Colon Carcinoma Metastatic in the Lung (tissue), 2 donors: ENCODE measurements around a stretch of chr3.

DNA sequence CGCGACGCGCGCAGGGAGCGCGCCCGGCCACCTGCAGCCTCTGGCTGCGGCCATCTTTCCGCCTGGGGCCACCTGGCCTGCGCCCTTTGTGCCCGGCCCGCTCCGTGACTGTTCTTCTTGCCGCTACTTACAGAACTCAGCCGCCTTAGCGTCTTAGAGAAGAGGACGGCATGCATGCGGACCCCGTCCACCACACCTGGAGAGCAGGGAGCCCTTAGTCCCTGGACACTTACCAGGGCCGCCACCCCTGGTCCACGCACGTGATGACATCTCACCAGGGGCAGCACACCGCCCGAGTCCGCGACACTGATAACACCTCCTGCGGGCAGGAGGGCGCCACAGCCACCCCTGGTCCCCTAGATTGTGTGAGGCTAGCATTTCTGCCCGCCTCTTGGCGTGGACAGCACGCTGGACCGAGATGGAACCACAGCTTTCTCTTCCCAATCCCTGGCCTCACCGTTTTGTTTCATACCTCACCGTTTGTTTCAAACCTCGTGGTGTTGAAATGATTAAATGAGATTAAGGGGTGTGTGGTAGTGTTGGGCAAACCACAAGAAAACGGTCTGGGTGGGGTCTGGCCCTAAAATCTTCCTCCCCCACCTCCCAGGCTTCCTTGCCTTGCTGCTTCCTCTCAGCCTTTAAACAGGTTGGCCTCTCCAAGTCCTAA, 1.1 kb upstream of the ATP13A3 start:
- PRO-cap, 2 experiments, result peak in 1 of 2 experiments; most common minus-strand start position 46 of the sequence (in 1)

DNA sequence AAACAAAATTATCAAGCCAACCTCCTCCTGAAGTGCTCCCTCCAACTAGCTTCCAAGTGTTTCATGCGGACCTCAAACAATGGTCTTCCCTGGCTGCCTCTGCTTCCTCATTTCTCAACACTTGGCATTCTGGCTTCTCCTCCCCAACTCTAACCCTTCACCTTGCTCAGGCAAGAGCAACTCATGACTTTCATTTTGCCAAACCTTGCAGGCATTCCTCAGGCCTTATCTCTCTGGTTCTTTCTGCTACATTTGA, 1.5 kb upstream of the ATP13A3 start:
- PRO-cap, 2 experiments, result no peak in any of the 2 experiments

DNA sequence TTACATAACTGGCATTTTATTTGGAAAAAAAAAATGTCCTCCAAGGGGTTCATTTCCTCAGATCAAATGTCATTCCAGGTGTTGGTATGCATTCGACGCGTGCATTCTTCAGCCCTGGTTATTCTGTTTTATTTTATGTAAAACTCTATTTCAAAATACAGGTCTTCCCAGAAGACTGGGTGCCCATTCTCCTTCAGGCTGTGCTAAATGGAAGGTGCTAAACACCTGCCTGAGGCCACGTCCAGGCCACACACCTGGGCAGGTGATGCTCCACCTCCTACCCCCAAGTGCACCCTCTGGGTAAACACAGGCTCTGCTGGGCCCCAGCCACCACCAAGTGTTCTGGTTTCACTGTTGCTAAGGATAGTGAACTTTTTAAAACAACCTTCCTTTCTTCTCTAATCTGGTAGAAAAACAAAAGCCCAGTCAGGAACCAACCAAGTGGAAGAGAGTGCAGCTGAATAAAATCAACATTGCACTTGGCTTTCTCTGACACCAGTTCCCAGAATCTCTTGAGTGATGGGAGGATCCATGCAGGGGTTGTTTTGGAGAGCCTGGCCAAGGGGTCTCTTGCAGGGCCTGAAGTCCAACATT, 26.0 kb upstream of the ATP13A3 start:
- PRO-cap, 2 experiments, result peak in 1 of 2 experiments; most common plus-strand start position 515 of the sequence (in 1)

DNA sequence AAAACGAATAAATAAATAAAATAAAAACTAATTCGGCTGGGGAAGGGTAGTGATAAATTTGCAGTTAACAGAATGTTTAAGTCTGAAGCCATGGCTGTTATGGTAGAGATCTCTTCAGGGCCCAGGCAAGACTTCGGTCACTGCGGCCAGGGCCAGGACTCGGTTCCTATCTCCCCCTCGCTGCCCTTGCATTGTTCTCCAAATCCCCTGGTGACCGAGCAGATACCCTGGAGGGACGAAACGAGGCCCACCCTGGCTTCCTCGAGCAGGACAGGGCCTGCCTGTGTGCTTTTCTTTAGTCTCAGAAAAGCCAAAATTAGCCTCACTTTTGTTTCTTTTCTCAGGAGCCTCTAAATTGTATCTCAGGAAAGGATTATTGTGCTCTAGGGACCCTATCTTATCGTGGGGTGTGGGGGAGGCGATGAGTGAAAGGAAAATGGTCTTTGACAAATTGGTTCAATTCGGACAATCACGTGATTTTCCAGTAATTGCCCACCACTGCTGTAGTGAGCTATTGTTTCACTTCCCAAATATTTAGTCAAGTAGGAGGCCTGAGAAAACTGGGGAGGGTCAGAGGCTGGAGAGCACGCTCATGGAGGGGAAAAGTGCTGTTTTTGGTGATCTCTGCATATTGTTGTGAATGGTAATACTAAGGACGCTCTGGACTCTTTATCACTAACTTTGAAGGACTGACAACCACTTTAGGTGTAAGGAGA, 61.7 kb downstream of the TMEM44 start:
- PRO-cap, 2 experiments, result no peak in any of the 2 experiments

GRCh38 chr3:194661268-194661718, 10.7 kb downstream of the LSG1 start:
- PRO-cap, 2 experiments, result no peak in any of the 2 experiments

DNA sequence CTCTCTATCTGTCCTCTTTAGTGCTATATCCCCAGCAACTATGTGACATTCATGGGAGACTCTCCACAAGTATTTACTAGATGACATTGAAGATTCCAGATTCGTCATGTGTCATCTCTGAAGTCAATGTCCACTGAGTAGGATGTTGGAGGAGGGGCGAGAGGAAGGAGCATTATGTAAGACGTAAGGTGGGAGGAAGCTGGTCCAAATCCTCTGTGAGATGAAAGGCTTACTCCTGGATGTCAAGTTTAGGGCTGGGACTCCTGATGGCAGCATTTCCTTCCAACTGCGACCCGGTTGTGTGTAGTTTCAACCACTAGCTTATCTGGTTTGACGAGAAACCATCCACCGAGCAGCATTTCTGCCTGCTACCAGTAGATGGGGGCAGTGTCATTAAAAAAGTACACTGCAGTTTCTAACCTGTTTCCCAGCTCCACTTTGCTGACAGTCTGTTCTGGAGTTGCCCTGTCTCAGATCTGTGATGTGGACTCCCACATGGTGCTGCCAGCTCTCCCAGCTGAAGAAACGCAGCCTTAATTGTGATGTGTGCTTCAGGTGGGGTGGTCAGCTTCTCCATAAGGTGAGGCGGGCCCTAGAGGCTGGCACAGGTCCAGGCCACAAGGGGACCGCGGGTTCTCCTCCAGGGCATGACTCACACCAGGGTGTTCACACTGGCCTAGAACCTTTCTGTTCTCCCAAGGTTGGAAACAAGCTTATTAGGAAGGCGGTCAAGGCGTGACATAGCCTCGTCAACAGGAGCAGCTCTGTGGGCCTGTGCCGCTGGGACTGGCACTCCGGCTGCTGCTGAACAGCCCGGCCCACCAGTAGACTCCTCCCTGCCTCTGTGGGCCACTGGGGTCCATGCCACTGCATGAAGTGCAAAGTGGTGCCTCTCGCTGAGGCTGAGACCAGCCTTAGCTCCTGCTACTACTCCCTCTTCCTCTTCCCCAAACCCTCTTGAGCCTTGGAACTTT, 3.0 kb upstream of the FAM43A start:
- PRO-cap, 2 experiments, result no peak in any of the 2 experiments

GRCh38 chr3:194689275-194689749, 3.6 kb downstream of the FAM43A start:
- PRO-cap, 2 experiments, result no peak in any of the 2 experiments

DNA sequence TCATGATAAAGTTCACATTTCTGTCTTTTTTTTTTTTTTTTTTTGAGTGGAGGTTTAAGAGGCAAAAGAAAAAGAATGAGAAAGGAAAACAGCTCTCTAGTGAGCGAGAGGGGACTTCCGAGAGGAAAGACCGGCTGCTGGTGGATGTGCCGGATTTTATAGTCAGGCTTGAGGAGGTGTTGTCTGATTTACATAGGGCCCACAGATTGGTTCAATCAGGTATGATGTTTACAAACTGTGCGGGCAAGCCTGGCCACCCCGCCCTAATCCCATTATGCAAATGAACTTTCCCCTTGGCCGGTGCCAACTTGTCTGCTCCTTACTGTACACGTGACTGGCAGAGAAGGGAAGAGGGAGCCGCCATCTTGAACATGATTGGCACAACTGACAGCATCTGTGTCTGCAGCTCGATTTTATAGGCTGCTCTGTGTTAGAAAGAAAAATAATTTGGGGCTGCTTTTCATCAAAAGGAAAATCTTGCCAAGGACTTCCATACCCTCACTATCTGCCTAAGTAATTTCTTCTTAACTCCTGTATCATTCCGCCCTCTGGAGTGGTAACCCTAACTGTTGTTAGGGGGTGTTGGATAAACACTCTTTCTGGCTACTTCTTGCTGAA, 44.8 kb downstream of the FAM43A start:
- PRO-cap, 2 experiments, result peak in 1 of 2 experiments; most common plus-strand start position 369 of the sequence (in 1); most common minus-strand start position 132 of the sequence (in 1)

GRCh38 chr3:194736294-194736951, 50.7 kb downstream of the FAM43A start:
- PRO-cap, 2 experiments, result no peak in any of the 2 experiments

DNA sequence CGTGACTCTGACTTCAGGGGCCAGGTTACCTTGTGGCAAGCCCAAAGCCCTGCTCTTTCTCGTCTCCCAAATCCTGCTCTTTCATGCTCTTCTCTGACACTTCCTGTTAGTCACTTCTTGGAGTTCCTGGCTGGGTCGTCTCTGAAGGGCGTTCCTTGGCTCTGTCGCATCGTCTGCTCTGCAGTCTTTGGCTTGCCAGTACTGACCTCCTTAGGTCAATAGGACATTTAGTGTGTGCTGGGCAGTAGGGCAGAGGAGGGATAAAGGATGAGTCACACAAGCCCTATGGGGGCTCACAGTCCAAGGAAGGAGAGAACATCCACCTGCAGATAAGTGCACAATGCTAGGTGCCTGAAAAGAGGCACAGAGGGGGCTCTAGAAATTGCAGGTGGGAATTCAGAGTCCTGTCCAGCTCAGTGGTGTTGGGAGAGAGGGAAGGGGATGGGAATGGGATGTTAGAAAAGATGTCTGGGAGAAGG, 87.6 kb downstream of the FAM43A start:
- PRO-cap, 2 experiments, result no peak in any of the 2 experiments

GRCh38 chr3:194870632-194870870, 184.9 kb downstream of the FAM43A start:
- PRO-cap, 2 experiments, result no peak in any of the 2 experiments

DNA sequence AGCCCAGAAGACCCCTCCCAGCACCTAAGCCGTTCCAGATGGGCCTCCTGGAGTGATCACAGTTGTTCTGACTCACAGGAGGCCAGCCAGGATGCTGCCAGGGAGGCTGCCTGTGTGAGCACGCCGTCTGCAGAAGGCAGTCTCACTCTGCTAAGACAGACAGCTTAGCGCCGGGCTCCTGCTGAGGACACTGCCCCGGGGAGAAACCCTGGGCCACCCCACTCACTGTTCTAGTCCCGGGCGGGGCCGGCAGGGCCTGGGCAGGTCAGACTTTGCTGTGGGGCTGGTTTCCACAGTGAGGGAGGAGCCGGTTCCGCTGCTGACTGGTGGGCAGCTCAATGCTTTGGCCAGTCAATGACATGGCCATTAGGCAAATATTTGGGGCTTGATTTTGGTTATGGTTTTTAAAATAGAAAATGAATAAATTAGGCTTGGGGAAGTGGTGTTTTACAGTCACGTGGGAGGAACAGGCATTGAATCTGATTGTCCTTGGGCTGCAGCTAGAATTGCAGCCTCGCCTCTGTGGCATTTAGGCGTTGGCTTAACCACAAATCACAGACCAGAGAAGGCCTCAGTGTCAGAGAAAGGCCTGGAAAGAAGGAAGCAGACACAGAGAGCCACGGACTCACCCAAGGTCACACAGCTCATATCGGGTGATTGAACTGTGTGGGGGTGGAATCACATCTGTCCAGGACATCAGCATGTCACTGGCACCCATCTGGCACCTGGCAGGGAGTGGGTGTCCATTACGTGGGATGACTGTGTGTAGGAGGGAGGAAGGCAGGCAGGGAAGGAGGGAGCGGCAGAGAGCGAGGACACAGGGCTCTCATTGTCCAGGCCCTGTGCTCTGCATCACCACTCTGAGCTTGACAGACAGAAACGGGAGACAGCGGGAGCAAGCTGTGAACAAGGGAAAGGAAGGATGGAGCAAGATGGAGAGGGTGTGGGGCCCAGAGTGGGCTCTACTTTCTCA, 186.1 kb downstream of the FAM43A start:
- PRO-cap, 2 experiments, result no peak in any of the 2 experiments

DNA sequence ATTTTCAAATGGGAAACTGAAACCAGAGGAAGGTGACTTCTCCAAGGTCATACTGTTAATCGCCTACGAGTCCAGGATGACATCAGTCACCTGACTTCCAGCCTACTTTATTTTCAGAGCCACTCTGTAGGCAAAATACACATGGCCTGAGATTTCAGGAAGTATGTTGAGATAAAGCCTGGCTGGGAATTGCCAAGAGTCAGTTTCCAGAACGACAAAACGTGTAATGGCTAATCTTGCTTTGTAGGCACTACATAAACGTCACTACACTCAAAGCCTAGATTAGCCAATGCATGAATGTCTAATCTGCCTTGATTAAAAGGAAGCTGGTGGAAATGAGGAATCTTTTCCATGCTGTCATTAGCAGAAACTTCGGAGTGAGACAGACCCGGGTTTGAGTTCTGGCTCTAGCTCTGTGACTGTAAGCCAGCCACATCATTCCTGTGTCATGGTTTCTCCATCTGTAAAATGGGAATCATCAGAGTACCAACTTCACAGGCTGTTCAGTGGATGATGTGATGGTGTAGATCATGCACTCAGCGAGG, 242.0 kb downstream of the XXYLT1 start:
- PRO-cap, 2 experiments, result no peak in any of the 2 experiments

GRCh38 chr3:195033361-195033907, 237.5 kb downstream of the XXYLT1 start:
- PRO-cap, 2 experiments, result no peak in any of the 2 experiments

- PRO-cap, 2 experiments, result no peak in any of the 2 experiments
Observed at GRCh38 chr3:195119424-195120800, 151.0 kb downstream of the XXYLT1 start.

DNA sequence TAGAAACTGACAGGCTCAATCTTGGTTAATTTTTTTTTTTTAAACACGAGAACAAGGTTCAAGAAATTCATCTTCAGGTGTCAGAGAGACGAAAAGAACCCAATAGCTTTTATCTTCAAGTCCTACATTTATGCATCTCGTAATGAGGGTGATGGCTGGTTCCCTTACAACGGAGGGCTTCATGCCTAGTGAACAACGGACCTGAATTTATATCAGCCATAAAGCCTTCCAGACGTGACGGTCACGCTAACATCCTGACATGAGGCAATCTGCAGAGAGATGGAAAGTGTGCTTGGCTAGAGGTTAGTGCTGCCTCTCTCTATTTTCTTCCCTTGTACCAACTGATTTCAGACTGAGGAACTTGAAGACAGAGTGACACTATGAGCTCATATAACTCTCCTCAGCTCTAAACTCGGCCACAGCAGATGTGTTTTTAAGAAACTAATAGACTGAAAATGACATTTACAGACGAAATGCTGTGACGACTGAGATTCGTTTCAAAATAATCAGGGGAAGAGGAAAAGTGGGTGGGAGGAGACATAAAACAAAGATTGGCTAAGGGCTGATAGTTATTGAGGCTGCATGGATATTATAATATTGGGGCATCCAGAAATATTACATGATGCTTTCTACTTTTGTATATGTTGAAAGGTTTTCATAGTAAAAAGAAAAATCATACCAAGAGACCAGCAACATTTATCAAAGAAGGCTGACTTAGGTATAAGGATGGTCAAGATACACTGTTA, 122.4 kb downstream of the XXYLT1 start:
- PRO-cap, 2 experiments, result no peak in any of the 2 experiments

DNA sequence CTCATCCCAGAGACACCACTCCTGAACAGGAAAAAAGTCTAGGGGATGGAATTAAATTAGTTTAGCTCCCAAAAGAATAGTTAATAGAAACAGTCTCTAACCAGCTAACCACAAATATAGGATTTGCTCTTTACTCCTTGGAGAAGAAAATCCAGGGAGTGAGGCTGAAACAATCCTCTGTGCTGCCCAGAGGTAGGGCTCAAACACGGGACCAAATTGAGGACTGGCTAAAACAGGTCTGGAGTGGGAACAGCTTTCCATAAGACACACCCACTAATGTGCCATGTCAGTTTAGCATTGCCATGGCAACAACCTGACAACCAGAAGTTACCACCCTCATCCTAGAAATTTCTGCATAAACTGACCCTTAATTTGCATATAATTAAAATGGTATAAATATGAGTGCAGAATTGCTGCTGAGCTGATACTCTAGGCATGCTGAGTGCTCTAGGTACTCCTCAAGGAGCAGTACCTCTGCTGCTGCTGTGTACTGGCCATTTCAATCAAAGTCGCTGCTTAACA, 82.8 kb downstream of the XXYLT1 start:
- PRO-cap, 2 experiments, result no peak in any of the 2 experiments

GRCh38 chr3:195259425-195260550, 11.2 kb downstream of the XXYLT1 start:
- PRO-cap, 2 experiments, result peak in 2 of 2 experiments; most common plus-strand start chr3:195260332 (in 2); most common minus-strand start chr3:195260059 (in 2)

DNA sequence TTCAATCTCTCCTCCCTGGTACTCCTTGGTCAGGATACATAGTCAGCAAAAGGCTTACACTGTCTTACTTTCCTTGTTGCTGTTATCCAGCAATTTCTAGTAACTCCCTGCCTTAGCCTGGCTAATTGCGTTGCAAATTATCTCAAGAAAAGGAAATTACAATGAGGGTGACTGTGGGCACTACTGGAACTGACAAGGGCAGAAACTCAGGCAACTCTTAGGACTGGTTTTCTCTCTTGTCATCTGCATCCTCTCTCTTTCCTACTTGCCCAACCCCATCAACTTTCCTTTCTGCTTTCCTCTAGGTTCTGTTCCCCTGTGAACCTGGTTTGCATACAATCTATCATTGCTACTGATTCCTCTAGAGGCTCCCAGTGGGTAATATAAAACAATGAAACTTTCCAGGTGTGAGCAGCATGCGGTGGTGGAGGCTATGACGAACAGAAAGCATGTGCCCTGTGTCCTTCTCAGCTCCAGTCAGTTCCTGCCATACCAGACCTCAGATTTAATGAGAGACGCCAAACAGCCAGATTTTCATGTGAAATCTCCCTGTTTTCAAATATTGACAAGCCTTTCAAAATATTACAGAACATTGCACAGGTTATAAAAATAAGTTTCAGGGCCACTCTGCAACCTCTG, 3.4 kb upstream of the ACAP2 start:
- PRO-cap, 2 experiments, result no peak in any of the 2 experiments

GRCh38 chr3:195544773-195545068, 1.6 kb upstream of the PPP1R2 start:
- PRO-cap, 2 experiments, result no peak in any of the 2 experiments